ENCODE data around the genes SLC5A7, SULT1C4 and BCL2L11.

- PRO-cap = no peak
- RAMPAGE, long total RNA, 4 experiments = no peak in any of the 4 experiments
Measured at GRCh38 chr2:107444891-107445345, 381.8 kb upstream of the RGPD4 start.

- PRO-cap = unidirectional peak, plus-strand start at chr2:107986524
- RAMPAGE, long total RNA, 4 experiments = start-site peak on the plus strand in 1 of 4 experiments, at chr2:107986440-107986729 at its widest, 10 to 12 reads per replicate
Measured at GRCh38 chr2:107986030-107987104, at the start of gene SLC5A7. Gene SLC5A7 (plus strand): TSS chr2:107986524.

DNA sequence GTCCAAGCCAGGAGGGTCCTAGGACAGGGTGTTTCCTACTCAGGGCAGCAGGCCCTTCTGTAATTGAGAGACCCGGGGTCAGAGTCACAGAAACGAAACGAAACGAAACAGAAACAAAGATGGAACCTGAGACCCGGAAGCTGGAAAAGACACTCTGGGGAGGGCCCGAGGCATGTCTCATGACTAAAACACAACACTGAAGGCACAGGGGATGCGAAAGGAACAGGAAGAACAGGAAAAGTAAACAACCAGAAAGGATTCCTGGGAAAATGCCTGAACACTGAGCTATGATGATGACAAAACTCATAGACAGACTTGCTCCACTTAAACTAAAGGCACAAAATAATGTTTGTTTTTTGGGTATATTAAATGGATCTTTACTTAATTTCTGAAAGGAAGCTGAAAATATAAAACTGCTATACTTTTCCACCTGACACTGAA is 16.7 kb upstream of the SULT1C2 start:
- PRO-cap = no peak
- RAMPAGE, long total RNA, 4 experiments = no peak in any of the 4 experiments

- PRO-cap = bidirectional peak, plus-strand start at chr2:108378147, minus-strand start at chr2:108377902
- RAMPAGE, long total RNA, 4 experiments = start-site peak on the plus strand in 3 of 4 experiments, at chr2:108377954-108378167 at its widest, 9 to 36 reads per replicate
Measured at GRCh38 chr2:108377504-108378499, at the start of gene SULT1C4. Gene SULT1C4 (plus strand): TSS chr2:108377954.

GRCh38 chr2:108644470-108645152 is 74.7 kb upstream of the RANBP2 start:
- PRO-cap = no peak
- RAMPAGE, long total RNA, 4 experiments = start-site peak on the plus strand in 1 of 4 experiments, at chr2:108644325-108644984 at its widest, 11 reads per replicate

GRCh38 chr2:108739462-108739924 is 20.2 kb downstream of the RANBP2 start:
- PRO-cap = no peak
- RAMPAGE, long total RNA, 4 experiments = no peak in any of the 4 experiments

DNA sequence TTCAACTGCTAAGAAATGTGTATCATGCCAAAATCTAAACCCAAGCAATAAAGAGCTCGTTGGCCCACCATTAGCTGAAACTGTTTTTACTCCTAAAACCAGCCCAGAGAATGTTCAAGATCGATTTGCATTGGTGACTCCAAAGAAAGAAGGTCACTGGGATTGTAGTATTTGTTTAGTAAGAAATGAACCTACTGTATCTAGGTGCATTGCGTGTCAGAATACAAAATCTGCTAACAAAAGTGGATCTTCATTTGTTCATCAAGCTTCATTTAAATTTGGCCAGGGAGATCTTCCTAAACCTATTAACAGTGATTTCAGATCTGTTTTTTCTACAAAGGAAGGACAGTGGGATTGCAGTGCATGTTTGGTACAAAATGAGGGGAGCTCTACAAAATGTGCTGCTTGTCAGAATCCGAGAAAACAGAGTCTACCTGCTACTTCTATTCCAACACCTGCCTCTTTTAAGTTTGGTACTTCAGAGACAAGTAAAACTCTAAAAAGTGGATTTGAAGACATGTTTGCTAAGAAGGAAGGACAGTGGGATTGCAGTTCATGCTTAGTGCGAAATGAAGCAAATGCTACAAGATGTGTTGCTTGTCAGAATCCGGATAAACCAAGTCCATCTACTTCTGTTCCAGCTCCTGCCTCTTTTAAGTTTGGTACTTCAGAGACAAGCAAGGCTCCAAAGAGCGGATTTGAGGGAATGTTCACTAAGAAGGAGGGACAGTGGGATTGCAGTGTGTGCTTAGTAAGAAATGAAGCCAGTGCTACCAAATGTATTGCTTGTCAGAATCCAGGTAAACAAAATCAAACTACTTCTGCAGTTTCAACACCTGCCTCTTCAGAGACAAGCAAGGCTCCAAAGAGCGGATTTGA is 21.7 kb upstream of the CCDC138 start:
- PRO-cap = no peak
- RAMPAGE, long total RNA, 4 experiments = no peak in any of the 4 experiments

GRCh38 chr2:108781101-108781495 is 5.5 kb upstream of the CCDC138 start:
- PRO-cap = no peak
- RAMPAGE, long total RNA, 4 experiments = no peak in any of the 4 experiments

- PRO-cap = no peak
- RAMPAGE, long total RNA, 4 experiments = no peak in any of the 4 experiments
Measured at GRCh38 chr2:108957978-108958243, 31.1 kb downstream of the EDAR start.

- PRO-cap = unidirectional peak, plus-strand start at chr2:109128262
- RAMPAGE, long total RNA, 4 experiments = no peak in any of the 4 experiments
Measured at GRCh38 chr2:109127921-109128584, 952 bp upstream of the SH3RF3 start.

DNA sequence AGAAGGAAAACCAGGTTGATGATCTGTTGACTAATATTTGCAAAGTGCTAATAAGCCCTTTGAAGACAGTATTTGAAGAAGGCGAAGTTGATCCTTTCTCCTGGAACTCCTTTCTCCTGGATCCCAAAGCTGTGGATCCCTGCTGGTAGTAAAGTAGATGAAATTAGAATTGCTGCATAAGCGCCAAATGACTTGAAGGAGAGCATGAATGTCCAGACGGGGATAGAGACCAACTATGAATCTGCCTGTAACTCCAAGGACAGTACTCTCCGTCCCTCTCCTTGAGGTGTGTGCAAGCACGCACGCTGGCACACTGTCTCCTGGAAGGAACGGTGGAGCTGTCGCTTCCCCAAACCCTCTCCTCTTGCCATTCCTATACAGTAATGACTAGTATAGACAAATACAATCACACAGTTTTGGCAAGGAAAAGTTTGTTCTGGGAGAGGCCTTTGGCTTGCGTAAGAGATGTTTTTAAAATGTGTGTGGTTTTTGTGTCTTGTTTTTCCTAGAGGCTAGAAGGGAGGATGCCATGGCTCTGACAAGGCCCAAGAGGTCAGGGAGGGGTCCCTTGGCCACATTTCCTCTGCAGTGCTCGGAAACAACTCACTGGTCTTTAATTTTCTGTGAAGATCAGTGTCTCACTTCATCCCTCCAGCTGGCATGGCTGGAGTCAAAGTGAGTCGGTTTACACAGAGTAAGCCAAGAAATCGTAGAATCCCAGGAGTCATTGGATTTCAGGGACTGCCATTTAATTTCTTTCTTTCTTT is 195.7 kb downstream of the SH3RF3 start:
- PRO-cap = no peak
- RAMPAGE, long total RNA, 4 experiments = no peak in any of the 4 experiments

DNA sequence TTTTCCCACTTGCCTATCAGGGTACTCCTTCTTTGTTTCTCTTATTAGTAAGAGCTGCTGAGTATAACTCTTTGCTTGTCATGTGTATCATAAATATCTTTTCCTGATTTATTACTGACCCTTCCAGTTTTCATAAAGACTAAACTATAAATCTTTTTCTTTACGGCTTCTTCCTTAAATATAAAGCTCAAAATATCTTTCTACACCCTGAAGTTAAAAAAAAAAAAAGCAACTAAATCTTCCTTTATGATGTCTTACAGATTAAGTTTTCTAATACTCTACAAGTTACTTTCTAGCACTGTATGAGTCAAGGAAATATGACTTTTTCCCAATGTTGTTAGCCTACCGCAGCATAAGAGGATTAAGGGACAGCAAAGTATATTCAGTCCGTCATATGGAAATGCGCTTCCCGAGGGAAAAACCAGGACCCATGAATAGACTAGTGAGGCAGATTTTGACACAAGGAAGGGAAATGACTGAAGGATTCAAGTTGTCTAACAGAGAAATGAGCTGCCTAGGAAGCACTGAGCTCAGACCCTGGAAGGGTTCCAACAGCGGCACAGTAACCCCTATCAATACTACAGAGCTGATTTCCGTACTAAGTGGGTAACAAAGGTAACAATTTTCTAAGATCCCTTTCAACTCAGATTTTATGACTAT is 12.1 kb downstream of the SEPTIN10 start:
- PRO-cap = no peak
- RAMPAGE, long total RNA, 4 experiments = no peak in any of the 4 experiments

DNA sequence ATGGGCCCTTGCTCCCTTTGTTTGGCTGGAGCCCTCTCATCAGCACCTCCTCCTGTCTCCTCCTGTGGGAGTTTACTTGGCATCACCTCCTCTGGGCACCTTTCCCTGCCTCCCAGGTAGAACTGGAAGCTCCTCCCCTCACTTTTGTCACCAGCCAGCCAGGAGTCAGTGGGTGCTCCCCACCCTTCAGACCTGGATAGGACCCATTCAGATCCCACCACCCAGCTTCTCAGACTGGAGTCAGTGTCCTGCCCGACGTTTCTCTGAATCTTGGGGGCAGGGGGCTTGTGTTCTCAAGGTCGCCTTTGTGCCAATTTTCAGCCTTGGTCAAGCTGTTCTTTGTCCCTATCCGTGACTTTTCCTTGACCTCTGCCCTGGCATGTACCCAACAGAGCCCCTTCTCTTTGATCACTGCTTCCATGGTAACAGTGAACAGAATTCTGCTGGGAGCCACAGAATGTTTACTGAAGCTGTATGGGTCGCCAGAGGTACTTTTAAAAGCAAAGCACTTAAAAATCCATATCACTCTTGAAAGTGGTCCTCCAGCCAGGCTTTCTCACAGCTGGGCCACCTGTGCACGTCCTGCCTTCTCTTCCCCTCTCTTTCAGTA is 63.0 kb downstream of the SOWAHC start:
- PRO-cap = no peak
- RAMPAGE, long total RNA, 4 experiments = no peak in any of the 4 experiments

- PRO-cap = no peak
- RAMPAGE, long total RNA, 4 experiments = no peak in any of the 4 experiments
Measured at GRCh38 chr2:110054582-110054961, 61.0 kb downstream of the MALL start.

- PRO-cap = no peak
- RAMPAGE, long total RNA, 4 experiments = no peak in any of the 4 experiments
Measured at GRCh38 chr2:110101835-110102486, 13.7 kb downstream of the MALL start.

- PRO-cap = bidirectional peak, plus-strand start at chr2:111120914, minus-strand start at chr2:111120756
- RAMPAGE, long total RNA, 4 experiments = no peak in any of the 4 experiments
Measured at GRCh38 chr2:111120866-111121835, at the start of gene BCL2L11. Gene BCL2L11 (plus strand): TSS chr2:111120914.

DNA sequence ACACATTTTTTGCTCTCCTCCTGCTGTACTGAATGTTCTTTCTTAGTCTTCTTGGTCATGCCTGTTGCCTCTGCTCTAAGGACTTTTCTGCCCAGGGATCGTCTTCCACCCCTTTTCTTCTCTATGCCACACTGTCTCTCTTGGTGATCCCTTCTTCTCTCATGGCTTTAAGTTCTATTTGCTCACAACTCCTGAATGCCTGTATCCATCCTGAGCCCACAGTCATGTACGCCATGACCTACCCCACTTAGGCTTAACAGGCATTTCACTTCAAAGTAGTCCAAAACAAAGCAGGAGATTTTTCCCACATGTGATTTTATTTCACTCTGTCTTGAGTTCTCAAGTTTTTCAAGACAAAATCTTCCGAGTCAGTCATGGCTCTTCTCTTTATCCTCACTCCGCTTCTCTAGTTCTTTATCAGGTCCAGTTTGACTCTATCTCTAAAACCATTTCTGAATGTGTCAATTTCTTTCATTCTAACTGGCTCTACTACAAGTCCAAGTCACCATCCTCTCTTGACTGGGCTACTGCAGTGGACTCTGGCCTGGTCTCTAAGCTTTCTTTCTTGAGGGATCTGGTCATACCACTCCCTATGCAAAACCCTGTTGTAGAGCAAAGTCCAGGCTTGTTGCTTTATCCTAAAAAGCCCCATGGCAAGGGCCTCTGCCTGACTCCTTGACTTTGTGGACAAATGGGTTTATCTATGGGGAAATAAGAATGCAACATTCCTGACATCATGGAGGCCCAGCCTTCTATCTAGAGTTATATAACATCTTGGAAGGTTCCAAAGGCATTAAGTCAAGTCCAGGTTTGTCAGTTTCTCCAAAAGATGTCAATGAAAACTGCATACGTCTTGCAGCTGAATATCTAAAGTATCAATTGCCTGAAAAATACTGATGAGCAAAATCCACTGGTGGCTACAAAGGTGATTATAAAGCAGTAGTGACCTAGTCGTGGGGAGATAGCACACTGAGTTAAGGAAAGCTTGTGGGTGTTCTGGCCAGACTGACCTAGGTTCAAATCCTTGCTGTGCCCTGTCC is 87.1 kb downstream of the BCL2L11 start:
- PRO-cap = no peak
- RAMPAGE, long total RNA, 4 experiments = no peak in any of the 4 experiments

- PRO-cap = no peak
- RAMPAGE, long total RNA, 4 experiments = no peak in any of the 4 experiments
Measured at GRCh38 chr2:111219091-111219952, 98.6 kb downstream of the BCL2L11 start.

DNA sequence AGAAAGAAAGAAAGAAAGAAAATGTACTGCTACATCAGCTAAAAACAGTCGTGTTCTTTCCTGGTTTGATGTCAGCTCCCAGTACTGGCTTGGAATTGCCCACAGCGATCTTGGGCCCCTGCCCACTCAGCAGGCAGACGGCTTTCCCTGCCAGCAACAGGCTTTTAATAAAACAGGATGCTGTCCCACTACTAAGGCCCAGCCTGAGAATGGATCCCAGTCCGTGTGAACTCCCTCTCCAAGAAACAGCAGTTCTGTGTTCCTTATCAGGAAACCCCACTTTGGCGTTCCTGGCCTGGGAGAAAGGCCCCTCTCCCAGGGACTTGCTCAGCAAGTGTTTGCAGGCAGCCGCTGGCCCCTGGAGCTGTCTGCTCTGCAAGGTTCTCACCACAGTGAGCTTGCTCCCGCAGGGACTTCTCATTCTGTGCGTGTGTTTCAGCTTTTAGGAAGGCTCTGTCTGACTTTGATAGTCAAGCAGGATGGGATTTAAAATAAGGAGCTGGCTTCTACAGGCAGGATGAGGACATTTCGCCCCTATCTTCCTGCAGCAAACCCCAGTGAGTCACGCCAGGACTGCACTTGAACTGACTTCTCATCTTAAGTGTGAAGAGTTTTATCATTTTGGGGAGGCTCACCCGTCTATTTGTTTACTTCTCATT is 225.7 kb downstream of the BCL2L11 start:
- PRO-cap = no peak
- RAMPAGE, long total RNA, 4 experiments = no peak in any of the 4 experiments

- PRO-cap = no peak
- RAMPAGE, long total RNA, 4 experiments = no peak in any of the 4 experiments
Measured at GRCh38 chr2:111617789-111618941, 265.8 kb downstream of the ANAPC1 start.

Data from gastroesophageal sphincter (tissue), 4 donors.